SJCRH30 (cell line): ENCODE measurements around a stretch of chr3.

GRCh38 chr3:38028761-38029454 is 534 bp downstream of the PLCD1 start:
- RAMPAGE, long total RNA, result no peak

DNA sequence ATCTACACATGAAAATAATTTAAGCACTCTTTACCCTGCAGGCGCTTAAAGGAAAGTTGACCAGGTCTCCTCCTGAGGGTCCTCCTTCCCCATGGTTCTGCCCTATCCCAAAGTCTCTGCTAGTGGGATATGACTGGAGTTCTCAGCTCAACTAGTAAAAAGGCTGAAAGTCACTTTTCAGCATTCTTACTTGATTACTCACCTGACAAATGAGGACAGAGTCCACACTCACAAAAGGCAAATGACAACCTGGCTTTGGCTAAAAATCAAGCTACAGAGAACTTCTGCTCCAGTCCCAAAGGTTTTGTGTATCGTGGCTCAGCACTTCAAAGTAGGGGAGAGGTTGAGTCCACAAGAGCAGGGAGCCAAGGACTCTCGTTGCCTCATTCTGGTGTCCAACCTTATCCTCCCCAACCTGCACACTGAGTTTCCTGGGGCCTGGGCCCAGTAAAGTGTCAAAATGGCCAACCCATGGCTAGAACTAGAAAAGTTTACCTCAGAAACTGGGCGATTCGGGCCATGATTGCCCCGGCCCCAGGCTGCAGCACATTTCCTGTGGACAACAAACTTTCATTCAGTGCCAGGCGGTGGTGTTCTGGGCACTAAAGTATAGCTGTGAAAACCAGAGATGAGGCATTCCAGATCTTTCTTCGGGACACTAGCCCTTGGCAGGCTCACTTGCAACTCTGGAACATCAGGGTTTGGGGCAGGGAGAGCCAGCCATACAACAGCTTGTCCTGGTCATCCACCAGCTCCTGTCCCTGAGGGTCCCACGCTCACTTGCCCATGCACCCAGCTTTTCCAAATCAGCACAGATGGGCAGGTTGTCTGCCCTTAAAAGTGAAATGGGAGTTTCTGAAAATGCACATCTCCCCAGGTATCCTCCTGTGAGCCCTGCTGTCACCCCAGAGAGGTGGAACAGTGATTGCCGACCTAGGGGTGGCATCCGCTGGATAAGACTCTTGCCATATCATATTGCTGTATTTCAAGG is 3.2 kb downstream of the ACAA1 start:
- RAMPAGE, long total RNA, result no peak

- RAMPAGE, long total RNA, result no peak
Measured at GRCh38 chr3:38405423-38405622, 48.4 kb upstream of the ACVR2B start.

DNA sequence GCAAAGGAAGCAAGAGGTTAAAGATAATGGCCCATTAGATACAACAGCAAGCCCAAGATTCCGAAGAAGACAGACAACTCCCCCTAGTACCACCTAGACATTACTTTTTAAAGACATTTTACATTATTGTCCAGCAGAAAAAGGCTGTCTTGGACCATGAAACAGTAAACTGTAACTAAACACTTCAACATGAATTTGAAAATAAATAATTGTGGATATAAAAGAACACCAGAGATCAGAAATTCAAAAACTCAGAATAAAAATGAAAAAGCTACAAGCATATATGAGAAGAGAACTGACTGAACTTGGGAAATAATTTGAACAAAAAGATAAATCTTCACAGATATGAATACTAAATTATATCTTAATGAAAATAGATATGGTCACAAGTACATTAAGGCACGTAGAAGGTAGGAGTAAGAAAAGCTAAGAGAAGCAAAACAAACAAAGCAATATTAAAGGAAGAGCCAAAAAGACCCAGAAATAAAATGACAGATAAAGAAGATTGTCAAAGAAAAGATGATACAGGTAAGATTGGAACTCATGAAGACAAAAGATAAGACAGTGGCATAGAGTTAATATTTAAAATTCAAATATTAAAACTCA is 39.2 kb upstream of the ACVR2B start:
- RAMPAGE, long total RNA, result no peak

- RAMPAGE, long total RNA, result no peak
Measured at GRCh38 chr3:38539678-38540262, 43.6 kb downstream of the EXOG start.

GRCh38 chr3:38829345-38829817 is 13.4 kb upstream of the SCN10A start:
- RAMPAGE, long total RNA, result no peak

- RAMPAGE, long total RNA, result no peak
Measured at GRCh38 chr3:38960255-38960649, 91.5 kb downstream of the SCN11A start.

DNA sequence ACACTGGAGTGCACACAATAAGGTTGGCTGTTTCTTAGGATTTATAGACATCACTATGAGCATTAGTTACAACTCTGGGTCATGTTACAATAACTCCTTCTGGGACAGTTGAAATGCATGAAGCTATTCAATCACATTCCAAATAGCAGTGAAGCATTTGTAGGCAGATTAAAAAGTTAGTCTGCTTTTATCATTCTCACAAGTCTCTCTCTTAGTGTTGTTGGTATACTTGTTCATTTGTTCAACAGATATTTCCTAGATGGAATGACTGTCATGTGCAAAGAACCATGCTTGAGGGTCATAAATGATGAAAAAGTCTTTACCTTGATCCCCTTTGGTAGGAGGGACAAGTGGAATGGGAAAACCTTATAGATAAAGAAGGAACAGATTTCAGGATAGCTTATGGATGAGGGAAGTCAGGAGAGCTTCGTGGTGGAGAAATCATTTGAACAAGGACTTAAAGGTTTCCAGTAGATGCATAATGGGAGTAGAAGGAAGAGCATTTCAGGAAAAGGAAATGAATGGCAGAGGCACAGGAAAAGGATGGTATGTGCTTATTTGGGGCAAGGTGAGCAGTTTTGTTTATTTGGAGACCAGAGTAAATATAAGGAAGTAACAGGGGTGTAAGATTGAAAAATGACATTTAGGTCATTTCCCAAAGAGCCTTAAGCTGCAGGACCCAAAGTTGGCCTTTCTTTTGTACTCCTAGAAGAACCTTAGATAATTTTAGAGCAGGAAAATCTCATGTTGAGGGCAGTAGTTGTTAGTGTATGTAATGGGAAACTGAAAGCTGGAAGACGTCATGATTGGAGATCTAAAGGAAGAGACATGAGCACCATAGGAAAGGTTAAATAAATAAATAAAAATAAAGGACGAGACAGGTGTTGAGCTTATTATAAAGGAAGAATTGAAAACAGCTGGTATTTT is 26.9 kb downstream of the GORASP1 start:
- RAMPAGE, long total RNA, result no peak

GRCh38 chr3:39093674-39094131 is 13.7 kb downstream of the GORASP1 start:
- RAMPAGE, long total RNA, result no peak

- RAMPAGE, long total RNA, result no peak
Measured at GRCh38 chr3:39100247-39100912, 7.0 kb downstream of the GORASP1 start.

DNA sequence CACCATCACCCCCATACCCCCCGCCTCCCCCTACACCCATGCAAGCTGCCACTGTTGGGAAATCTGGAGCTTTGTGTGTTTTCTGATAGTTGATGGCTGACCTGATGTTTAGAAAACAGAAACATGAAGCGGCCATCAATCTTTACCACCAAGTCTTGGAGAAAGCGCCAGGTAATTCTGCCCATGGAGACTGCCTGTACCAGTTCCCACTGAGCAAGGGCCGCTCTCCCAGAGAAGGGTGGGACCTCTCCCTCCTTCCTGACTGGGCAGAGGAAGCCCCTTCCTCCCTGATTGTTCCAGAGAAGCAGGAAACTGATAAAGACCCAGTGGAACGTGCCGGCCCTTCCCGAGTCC is 18.4 kb downstream of the CSRNP1 start:
- RAMPAGE, long total RNA, result no peak

DNA sequence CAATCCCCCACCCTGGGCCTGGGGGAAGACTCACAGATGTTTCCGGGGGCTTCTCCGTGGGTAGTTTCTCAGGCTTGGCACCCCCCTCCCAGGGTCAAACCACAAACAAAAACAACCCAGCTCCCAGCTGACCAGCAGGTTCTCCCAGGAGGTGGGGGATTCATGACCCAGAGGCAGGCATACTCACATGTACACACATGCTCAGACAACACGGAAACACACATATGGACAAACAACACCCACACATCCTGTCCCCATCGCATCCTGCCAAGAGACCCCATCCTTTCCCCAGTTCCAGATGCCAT is 5.3 kb downstream of the CSRNP1 start:
- RAMPAGE, long total RNA, result no peak

- RAMPAGE, long total RNA, result no peak
Measured at GRCh38 chr3:39149408-39150094, 3.8 kb downstream of the CSRNP1 start.

DNA sequence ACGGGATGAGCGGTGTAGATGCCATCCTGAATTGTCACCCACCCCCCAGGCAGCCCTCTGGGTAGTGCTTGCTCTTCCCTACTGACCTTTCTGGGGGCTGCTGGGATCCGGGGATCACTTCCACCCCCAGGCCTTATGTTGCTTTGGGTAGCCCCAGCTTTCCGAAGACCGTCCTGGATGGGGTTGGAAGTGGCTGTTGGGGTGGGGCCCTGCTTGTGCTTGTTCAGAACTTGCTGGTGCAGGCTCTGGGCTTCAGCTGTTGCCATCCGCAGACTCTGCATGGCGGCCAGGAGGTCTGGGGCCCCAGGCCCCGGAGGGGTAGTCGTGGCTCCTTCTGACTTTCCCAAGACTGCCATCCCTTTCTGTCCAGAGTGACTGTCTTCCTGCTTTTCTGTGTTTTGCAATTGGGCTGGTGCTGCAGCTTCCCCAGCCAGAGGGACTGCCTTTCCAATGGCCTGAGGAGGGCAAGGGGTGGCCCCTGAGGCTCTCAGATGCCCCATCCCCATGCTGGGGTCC is 6.3 kb downstream of the XIRP1 start:
- RAMPAGE, long total RNA, result no peak

DNA sequence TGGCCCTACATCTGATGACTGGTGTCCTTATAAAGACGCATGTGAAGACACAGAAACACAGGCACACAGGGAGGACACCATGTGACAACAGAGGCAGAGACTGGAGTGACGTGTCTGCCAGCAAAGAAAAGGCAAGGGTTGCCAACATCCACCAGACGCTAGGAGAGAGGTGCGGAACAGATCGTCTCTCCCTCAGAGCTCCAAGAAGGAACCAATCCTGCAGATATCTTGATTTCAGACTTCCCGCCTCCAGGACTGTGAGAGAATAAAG is 42.8 kb downstream of the CX3CR1 start:
- RAMPAGE, long total RNA, result no peak

- RAMPAGE, long total RNA, result no peak
Measured at GRCh38 chr3:39387300-39387972, 4.3 kb downstream of the SLC25A38 start.

- RAMPAGE, long total RNA, result no peak
Measured at GRCh38 chr3:39410823-39411401, 4.4 kb downstream of the RPSA start.

DNA sequence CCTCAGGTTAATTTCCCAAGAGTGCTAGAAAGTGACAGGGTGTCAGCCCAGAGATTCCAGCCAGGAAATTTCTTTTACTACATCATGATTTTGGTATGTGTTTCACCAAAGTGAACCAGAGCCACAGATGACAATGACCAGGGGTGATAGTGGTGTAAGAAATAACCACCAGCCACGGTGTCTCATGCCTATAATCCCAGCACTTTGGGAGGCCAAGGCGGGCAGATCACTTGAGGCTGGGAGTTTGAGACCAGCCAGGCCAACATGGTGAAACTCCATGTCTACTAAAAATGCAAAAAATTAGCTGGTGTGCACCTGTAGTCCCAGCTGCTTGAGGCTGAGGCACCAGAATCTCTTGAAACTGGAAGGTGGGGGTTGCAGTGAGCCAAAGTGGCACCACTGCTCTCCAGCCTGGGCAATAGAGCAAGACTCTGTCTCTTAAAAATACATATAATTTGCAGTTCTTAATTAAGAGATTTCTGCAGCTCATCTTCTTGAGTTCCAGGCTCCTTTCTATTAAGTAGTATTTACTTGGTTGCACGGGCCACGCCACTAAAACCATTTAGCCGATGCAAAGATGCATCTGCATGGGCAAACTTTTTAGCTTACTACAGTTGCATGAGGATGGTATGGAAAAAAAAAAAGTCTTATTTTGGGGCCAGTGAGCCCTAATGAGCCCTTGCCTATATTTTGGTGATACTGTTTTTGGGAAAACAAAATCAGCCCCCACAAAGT is 3.5 kb downstream of the EIF1B start:
- RAMPAGE, long total RNA, result no peak

DNA sequence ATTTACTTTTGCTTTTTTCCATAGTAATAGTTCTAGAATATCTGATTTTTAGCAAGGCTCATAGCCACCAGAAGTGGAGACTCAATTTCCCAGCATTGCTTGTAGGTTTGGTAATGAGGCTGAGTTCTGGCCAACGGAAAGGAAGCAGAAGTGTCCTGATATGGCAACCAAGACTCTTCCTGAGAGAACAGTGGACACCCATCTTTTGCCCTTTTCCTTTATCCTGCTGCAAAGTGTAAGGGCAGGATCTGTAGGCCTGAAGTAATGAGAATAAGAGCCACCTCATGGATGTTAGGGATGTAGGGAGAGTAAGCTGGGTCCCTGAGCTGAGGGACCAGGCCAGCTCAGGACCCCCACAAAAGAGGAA is 13.0 kb upstream of the RPL14 start:
- RAMPAGE, long total RNA, result no peak

DNA sequence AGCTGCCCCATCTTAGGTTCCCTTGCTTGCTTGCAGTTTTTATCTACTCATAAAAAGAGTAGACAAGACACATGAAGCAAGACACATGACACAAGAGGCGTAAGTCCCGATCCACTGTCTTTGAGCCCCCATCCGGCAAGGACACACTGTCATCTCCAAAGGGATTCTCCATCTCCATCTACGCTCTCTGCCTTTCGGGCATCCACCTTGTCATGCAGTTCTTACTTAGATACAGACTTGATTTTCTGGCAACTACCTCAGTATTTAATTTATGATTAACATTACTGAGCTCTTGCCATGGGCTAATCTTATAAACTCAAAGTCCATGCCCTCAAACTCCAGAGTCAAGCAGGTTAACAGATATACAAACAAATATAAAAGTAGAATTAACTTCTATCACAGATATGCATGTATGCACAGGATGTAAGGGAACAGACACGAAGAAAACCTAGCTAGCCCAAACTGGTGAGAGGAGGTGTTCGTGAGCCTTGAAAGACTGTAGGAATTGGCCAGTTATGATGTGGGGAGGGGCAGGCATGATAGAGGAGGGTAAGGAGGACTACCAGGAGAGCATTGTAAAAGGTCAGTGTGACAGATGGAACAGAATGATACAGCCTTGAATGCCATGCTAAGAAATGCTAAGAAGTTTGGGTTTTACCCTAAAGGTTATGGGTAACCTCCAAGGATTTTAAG is 334.4 kb downstream of the ULK4 start:
- RAMPAGE, long total RNA, result no peak